Pericardium fibroblast (primary cell): ENCODE measurements around a stretch of chr9.

DNA sequence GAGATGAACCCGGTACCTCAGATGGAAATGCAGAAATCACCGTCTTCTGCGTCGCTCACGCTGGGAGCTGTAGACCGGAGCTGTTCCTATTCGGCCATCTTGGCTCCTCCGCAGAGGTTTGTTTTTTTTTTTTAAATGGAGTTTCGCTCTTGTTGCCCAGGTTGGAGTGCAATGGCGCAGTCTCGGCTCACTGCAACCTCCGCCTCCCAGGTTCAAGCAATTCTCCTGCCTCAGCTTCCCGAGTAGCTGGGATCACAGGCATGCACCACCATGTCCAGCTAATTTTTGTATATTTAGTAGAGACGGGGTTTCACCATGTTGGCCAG is 53.5 kb downstream of the SNX30 start:
- RAMPAGE, long total RNA = no peak

GRCh38 chr9:112809218-112810003 is 58.9 kb downstream of the SNX30 start:
- RAMPAGE, long total RNA = no peak

DNA sequence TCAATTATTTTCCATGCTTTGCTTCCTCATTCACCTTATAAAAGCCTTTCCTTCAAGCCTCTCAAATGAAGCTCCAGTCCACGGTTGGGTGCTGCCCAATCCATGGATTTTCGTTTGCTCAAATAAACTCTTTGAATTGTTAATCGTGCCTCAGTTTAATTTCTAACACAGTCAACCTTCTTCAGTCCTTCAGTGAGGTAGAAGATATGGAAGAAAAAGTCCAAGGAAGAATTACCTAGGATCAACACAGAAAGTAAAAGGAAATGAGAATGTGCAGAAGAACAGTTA is 25.1 kb upstream of the SLC31A2 start:
- RAMPAGE, long total RNA = no peak

DNA sequence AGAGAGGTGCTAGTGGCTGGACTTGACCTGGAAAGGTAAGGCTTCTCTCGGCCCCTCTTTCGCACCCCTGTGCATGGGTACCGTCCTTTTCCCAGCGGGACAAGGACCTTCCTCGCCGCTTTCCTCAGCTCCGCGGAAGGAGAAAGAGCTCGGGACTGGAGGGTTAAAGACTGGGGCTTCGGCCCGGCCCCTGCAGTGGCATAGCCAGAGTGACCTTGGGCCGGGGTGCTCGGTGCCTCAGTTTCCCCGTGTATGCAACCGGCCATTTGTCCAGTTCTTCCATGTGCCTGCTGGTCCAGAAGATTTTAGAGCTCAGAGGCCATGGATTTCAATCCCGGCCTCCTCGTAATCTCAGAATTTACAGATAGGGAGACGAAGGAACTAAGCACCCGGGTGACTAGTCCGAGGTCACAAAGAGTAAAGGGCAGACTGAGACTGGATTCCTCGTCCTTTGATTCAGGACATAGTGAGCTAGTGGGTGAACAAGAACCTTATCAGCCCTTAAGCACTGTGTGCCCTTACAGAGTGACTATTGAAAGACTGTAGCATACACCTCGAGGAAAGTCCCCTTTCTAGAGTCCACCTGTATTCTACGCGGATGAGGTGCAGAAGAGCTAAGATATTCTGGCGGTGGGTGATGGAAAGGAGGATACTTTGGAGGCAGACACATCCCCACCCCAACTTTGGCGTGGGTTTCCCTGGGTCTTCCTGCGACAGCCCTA is 461 bp downstream of the SLC31A1 start:
- RAMPAGE, long total RNA = no peak

- RAMPAGE, long total RNA = no peak
Measured at GRCh38 chr9:113343536-113344379, 3.7 kb upstream of the WDR31 start.

DNA sequence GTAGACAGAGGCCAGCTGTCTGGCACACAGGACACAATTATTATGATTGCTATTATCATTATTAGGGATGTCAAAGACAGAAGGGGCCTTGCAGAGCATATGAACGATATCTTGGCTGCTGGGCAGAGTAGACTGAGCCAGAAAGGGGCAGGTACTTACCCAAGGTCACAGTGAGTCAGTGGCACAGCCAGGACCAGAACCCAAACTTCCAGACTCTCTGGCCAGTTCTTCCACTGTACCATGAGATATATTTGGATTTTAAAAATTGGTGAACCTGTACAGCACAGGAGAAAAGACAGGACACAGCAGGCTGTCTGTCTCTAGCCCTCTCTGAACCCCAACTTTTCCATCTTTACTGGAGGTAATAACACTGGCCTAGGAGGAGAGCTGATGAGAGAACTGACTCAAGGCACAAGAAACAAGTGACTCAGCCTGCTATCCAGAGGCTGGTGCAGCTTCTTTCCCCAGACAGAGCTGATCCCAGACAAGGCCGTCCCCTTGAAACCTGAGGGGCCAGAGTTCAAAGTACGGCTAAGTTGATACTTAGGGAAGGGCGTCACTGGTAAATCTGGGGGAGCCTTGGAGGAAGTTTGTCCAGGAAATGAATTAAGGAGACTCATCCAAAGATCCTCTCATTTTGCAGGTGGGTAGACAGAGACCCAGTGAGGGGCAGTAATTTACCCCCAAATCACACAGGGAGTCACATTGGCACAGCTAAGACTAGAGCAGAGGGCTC is 1.3 kb downstream of the HDHD3 start:
- RAMPAGE, long total RNA = no peak

- RAMPAGE, long total RNA = no peak
Measured at GRCh38 chr9:113398810-113399561, 2.1 kb downstream of the ALAD start.

GRCh38 chr9:113409479-113409847 is 1.0 kb downstream of the POLE3 start:
- RAMPAGE, long total RNA = no peak

GRCh38 chr9:113600212-113601038 is 136.9 kb downstream of the RGS3 start:
- RAMPAGE, long total RNA = no peak

GRCh38 chr9:113933091-113933602 is 57.0 kb downstream of the ZNF618 start:
- RAMPAGE, long total RNA = no peak

DNA sequence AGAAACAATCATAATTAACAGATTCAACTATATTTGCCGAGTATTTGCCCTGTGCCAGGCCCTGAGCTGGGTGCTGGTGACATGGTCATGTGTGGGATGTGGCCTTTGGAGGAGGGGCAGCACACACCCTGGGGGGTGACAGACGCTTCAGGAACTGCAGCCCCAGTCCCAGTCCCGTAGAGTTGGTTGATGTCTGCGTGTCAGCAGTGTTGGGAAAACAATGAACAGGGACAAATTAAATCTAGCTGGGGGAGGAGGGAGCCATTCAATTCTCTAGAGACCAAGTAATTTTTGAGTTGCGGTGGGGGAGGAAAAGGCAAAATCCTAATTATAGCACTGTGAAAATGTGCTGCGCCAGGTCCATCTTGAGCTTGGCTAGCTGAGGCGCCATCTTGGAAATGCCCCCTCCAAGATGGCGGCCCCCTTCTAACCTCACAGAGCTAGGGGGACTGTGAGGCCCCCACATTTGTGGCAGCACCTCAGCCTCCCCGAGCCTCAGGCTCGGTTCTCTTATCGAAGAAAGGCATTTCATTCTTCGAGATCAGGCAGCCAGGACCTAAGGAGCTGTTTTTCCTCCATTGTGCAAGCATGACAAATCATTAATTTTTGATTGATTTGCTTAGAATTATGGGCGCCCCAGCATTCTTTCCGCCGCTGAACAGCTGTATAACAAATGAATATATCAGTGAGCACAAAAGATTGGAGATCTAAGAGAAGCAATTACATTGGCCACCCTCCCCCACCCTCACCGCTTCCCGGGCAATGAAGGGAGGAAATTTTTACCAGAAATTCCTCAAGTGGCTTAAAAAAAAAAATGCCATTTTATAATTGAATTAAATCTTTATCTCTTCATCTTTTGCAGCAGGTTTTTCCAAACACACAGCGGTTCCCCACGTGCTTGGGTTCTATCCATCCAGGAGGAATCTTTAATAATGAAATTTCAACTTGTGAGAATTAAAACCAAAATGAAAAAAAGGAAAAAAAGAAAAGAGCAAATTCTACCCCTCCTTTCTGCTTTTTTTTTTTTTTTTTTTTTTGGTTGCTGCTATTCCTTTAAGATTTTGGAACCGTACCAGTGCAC is 88.0 kb downstream of the ZNF618 start:
- RAMPAGE, long total RNA = no peak

DNA sequence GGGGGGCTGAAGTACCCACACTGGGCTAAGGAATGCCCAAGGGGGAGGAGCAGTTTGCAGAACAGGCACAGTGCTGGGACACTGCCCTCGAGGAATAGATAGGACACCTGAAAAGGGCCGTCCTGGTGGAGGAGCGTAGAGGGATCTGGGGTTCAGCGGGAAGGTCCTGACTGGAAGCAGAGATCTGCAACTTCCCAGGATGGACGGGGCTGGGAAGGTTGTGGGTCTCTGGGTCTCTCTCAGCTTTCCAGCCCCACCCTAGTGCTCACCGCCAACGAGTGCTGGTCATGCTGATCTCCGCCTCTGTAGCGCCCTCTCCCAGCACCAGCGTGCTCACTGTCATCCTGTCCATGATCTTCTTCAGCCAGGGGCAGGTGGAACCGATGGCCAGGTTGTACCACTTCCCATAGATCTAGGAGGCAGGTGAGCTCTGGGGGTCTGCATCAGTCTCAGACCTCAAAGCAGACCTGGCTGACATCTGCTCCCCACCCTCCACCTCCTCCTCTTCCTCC is 1.7 kb downstream of the AMBP start:
- RAMPAGE, long total RNA = no peak

DNA sequence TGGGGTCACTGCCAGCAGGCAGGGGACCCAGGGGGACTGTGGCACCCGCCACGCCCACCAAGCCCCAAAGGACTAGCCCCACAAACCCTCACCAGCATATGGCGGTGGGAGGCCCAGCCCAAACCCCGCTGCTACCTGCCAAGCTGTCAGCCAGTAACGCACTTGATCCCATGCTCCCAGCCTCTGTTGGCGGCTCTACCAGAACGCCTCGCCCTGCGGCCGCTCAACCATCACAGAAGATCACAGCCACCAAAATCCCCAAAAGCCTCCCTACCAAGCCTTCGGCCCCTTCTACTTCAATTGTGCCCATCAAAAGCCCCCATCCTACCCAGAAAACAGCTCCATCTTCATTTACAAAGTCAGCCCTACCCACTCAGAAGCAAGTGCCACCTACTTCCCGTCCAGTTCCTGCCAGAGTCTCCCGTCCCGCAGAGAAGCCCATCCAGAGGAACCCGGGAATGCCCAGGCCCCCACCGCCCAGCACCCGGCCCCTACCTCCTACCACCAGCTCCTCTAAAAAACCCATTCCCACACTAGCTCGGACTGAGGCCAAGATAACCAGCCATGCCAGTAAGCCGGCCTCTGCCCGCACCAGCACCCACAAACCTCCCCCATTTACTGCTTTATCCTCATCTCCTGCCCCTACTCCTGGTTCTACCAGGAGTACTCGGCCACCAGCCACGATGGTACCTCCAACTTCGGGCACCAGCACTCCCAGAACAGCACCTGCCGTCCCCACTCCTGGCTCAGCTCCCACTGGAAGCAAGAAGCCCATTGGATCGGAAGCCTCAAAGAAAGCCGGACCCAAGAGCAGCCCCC is 13.3 kb downstream of the COL27A1 start:
- RAMPAGE, long total RNA = no peak

- RAMPAGE, long total RNA = no peak
Measured at GRCh38 chr9:114169859-114170299, 14.5 kb downstream of the COL27A1 start.

- RAMPAGE, long total RNA = no peak
Measured at GRCh38 chr9:114177594-114178129, 22.3 kb downstream of the COL27A1 start.

DNA sequence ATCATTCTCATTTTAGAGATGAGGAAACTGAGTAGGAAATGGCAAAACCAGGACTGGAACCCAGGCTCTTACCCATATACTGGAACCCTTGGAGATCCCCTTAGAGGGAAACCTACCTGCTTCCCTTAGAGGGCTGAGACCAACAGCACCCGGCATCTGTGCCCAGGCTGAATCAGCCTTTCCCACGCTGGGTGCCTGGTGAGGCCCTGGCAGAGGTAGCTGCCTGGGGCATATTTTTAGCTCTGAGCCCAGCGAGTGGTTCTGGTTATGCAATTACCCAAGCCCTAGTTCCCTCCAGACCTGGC is 23.6 kb downstream of the COL27A1 start:
- RAMPAGE, long total RNA = no peak

- RAMPAGE, long total RNA = no peak
Measured at GRCh38 chr9:114350555-114351293, 21.1 kb downstream of the ORM2 start.

DNA sequence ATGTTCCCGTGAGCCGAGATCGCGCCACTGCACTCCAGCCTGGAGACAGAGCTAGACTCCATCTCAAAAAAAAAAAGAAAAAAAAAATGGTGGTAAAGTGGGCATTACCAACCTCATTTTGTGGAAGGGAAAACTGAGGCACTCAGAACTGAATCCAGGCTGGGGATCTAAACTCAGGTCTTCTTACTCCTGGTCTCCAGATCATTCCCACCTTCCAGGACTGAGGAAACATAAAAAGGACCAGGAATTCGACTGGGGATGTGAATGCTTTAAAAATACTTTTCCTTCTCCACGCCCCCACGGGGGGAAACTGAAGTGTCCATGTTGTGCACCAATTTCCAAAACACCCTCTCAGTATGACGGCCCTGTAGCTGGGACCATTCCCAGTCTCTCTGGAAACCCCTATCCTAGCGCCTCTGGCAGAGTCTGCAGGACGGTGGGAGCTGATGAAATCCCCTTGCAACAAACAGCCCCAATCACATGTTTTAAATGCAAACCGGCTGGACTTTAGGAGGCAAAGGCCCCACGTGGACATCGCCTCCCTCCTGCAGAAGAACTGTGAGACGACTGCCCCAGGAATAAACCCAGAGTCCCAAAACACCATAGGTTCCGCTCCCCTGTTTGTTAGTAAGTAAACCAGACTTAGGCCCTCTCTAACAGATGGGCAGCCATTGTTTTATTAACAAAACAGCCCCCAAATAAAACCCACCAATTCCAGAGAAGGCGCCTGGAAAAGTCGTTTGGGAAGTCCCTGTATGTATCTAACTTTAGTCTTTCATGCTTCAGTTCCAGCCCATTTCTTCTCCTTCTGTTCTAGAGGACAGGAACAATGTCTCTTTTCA is 9.1 kb upstream of the AKNA start:
- RAMPAGE, long total RNA = no peak

- RAMPAGE, long total RNA = no peak
Measured at GRCh38 chr9:114452061-114452619, 53.1 kb downstream of the WHRN start.

DNA sequence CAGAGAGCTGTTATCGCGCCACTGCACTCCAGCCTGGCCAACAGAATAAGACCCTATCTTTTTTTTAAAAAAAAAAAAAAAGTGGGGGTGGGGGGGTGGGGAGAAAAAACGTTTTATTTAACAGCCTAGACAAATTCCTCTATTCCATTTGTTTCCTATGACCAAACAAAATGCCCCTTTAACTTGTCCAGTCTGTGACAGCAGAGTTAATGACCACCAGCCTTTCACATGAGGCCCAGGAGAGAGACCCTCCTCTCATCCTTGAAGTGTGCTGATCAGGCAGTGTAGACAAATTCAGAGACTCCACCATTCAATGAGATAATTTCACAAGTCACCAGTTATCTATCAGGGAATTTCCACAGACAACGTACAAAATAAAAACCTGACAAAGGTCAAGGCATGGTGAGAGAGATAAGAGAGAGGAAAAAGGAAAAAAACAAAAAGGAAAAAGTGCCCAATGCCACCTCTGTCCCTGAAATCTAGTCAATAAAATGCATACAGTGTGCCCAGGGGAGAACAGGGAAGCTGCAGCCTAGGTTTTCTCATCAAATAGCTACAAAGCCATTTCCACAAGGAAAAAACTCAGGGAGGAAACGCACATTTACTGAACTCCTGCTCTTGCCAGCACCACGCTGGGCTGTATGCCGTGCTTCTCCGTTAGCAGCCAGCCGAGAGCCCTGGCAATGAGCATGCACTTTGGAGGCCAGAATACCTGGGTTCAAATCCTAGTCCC is 11.8 kb downstream of the WHRN start:
- RAMPAGE, long total RNA = no peak